HT-29 (cell line): Measurements from ENCODE around the genes RNF186 and OTUD3.

GRCh38 chr1:19100239-19100753, 109.8 kb downstream of the UBR4 start:
- RAMPAGE, long total RNA: no peak

DNA sequence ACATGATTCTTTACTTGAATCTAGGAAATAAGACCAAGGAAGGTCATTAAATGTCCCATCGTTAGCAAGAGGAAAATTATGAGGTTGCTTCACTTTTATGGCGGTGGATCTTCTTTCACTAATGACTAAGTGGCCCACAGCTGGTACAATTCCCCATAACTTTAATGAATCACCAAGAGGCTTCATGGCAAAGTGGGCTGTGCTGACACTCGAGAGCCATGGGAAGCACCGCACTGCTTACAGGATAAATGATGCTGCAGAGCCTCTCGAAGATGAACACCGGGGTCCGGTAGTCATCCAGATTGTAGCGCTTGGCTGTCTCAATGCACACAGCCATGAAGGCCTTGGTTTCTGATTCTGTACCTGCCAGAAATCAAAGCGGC, 108.8 kb downstream of the UBR4 start:
- RAMPAGE, long total RNA: no peak

GRCh38 chr1:19104866-19105554, 105.1 kb downstream of the UBR4 start:
- RAMPAGE, long total RNA: no peak

GRCh38 chr1:19199510-19199850, 10.6 kb downstream of the UBR4 start:
- RAMPAGE, long total RNA: no peak

DNA sequence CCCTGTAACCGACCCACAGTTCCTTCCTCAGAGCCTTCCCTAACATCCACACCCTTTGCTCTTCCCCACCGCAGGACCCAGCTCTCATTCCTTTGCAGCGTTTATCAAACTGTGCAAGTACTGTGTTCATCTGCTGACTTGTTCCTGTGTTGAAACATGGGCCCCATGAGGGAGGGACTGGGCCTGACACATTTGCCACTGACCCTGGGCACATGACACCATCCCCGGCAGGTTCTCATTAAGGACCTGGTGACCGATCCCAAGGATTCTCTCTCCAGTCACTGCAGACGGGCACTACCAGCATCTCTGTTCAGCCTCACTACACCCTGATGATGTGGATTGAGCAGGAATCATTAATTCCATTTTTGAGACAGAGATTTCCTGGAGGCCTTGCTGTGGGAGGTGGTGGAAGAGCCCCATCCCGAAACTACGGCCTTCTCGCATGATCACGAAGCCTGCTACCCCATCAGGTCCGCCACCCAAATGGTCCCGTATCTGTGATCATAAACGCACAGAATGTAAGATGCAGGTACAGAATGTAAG, 58.7 kb downstream of the SLC66A1 start:
- RAMPAGE, long total RNA: no peak

DNA sequence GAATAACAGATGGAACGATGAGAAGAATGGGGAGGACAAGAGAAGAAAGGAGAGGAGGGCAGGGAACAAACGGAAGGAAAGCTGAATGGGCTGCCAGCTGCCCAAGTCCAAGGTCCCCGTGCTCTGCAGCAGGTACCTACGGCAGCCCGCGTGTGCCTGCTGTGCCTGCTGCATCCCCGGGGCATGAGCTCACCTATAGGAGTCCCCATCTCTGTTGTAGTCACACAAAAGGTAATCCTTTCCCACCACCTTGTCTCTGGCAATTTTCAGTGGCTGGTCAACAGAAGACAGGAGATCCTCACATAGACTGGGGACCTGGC, 73.1 kb downstream of the SLC66A1 start:
- RAMPAGE, long total RNA: no peak

GRCh38 chr1:19410575-19411012, 74.7 kb downstream of the CAPZB start:
- RAMPAGE, long total RNA: no peak

GRCh38 chr1:19476399-19477226, 8.7 kb downstream of the CAPZB start:
- RAMPAGE, long total RNA: no peak

DNA sequence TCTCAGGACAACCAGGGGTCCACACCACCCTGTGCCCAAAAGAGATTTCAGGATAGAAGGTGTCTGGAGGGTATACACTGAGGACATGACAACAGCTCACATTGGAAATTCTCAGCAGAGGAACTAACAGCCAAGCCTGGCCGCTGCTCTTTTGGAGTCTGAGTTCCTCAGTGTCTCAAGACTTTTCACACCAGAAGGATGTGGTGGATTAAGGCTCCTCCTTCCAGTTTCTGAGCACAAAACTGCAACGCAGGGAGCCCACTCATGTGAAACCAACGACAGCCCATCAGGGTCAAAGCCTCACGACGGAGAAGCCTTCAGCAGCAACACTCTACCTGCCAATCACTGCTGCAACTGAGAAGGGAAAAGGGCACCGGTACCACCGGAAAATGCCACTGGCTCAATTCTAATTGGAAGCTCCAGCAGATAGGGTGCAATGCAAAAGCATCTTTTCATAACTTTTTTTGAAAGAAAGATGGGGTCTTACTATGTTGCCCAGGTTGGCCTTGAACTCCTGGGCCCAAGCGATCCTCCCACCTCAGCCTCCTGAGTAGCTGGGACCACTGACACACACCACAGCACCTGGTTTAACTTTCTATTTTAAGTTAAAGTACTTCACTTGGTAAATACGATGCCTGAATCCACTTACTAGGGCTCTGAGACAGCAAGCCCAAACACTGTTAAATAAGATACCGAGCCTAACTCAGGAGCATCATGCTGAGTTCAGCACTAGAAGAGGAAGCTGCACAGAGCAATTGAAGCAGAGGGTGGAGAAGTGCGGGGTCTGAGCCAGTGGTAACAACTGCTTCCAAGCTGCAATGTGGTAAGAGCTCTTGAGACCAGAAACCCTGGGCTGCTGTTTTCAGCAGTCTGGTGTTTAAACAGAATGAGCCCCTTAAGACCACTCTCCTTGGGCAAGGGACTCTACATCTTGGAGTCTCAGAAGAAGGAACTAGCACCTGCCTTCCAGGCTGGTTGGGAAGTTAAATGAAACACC, 7.7 kb downstream of the CAPZB start:
- RAMPAGE, long total RNA: no peak

GRCh38 chr1:19507352-19507753, 22.0 kb upstream of the CAPZB start:
- RAMPAGE, long total RNA: no peak

GRCh38 chr1:19533609-19534032, 48.3 kb upstream of the CAPZB start:
- RAMPAGE, long total RNA: no peak

DNA sequence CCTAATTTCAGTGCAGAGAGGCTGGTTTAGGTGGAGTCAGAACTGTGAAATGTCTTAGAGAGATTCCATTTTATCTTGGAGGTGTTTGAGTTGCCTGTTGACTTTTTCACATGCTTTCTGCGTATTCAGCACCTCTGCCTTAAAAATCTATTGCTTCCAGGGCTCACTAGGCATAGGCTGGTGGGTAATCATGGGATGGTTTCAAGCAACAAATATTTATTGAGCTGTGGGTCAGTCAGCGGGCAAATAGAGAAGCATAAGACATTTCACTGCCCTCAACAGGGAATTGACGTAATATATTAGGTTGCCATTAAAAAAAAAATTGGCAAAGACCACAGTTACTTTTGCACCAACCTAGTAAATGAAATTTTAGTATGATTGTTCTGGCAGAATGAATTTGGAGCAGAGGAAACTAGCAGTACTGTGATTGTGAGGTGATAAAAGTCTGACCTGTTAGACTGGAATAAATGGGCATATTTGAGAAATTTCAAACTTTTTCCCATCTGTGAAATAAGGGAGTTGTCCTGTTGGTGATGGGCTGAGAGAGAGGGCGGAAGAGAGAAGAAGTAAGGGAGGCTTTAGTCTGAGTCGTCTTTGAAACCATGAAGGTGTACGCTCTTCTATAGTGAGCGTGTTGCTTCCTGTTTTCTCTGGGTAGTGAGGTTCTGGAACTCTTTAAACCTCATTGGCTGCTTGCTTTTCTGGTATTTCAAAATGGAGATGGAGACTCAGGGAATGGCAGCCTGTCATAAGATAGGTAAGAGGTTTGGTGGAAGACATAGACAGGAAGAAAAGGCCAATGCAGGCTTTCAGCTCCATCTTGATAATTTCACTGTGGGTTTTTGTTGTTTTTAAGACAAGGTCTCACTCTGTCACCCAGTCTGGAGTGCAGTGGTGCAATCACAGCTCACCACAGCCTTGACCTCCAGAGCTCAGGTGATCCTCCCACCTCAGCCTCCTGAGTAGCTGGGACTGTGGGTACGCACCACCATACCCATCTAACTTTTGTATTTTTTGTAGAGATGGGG, 3.3 kb downstream of the MICOS10 start:
- RAMPAGE, long total RNA: no peak

GRCh38 chr1:19605690-19606383, 9.1 kb downstream of the MICOS10 start:
- RAMPAGE, long total RNA: no peak

DNA sequence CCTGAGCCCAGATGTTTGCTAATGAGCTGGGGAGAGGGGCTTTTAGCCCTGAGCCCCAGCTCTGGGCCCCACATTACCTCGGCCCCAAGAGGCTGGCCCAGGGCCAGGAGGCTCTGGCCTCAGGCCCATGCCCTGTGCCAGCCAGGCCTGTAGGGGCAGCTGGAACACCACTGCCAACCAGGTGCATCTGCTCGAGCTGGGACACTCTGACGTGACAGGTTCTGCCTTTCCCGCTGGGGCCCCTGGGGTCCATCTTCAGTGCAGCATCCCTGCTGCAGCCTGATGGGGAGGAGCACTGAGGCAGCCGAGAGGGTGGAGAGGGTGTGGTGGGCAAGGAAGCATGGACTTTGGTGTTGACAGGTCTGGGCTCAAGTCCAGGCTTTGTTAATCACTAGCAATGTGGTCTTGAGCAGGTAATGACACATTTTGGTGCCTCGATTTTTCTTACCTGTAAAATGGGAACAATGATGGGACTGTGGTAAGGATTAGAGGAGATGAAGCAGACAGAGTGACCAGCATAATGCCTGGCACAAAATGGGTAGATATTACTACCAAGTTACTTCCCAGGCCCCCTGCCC, 3.3 kb upstream of the NBL1 start:
- RAMPAGE, long total RNA: no peak

DNA sequence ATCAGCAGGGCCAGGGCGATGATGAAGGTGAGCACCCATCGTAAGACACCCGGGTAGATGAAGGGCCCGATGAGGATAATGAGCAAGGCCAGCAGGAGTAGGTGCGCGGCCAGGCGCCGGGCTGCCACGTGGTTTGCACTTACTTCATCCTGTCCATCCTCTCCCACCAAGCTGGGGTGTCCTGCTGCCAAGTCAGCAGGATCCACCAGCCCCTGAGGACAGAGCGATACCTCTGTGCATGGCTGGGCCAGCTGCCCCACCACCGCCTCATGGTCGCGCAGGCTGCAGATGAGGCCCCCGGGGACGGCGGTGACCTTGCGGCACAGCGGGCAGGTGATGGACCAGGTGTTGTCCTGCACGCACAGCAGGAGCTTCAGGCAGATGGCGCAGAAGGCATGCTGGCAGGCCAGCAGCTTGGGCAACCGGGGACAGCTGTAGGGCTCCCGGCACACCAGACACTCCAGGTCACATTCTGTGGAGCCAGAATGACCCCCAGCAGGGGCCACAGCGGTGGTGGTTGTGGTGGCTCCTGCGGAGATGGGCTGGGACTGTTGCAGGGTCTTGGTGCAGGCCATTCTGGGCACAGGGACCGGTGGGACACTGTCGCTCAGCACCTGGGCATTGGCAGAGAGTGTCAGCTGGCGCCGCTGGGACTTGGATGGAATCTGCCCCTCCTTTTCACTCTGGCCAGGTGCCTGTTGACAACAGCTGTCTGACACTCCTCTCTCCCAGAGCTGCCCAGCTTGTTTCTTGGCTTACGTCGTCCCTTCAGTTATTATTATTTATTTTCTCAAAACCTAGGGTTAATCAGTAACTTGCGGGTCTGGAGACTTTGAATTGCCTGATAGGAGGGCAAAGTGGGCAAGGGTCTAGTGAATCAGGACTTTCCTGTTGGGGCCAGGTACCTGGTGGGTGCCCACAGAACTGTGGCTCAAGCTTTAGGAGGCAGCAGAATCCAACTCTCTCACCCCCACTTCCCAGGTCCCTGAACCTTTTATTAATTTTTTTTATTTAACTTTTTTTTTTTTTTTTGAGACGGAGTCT, at the start of gene RNF186:
TSS of gene RNF186 (minus strand) at position 757 of the 1,044 bp plus-strand sequence.
- RAMPAGE, long total RNA: no peak

DNA sequence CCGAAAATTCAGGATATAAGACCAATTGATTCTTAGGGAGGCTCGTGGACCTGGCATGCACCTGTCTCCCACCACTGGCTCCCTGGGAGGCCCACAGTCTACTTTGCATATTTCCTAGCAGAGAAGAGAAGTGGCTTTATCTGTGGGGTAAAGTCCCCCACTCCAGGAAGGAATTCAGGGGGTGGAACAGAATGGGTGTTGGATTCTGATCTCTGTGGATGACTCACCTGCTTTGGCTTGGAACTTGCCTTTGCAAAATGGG, 21.2 kb upstream of the OTUD3 start:
- RAMPAGE, long total RNA: no peak

- RAMPAGE, long total RNA: no peak
Observed at GRCh38 chr1:19881921-19883180, at the start of gene OTUD3. Gene OTUD3, plus strand, starts transcription at chr1:19882395.

GRCh38 chr1:19968107-19968474, 11.3 kb downstream of the PLA2G2A start:
- RAMPAGE, long total RNA: no peak

GRCh38 chr1:20153977-20154939, 15.1 kb downstream of the PLA2G2F start:
- RAMPAGE, long total RNA: no peak

GRCh38 chr1:20184533-20184931, 1.4 kb upstream of the UBXN10 start:
- RAMPAGE, long total RNA: no peak